SJCRH30 (cell line): ENCODE data around the gene HEXIM1.

GRCh38 chr17:45123890-45124338, 8.4 kb downstream of the PLCD3 start:
- RAMPAGE, long total RNA, result no peak

DNA sequence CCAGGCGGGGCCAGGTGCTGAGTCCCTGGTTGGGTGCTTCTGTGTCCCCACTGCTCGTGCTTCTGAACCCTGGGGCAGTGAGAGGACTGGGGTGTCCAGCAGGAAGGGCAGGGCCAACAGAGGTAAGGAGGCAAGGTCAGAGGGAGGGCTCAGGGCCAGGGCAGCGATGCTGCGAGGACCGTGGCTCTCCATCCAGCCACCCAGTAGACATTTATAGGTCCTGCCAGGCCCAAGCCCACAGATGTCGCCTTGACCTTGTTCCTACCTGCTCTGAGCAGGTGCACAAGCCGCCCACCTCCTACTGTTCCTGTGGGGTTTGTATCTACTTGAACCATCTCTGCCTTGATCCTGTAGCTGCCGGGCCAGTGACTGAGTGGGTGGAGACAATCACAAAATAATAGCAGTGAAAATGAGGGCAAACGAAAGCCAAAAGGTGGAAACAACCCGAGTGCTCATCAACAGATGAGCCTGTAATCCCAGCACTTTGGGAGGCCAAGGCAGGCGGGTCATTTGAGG, 7.8 kb downstream of the PLCD3 start:
- RAMPAGE, long total RNA, result no peak

DNA sequence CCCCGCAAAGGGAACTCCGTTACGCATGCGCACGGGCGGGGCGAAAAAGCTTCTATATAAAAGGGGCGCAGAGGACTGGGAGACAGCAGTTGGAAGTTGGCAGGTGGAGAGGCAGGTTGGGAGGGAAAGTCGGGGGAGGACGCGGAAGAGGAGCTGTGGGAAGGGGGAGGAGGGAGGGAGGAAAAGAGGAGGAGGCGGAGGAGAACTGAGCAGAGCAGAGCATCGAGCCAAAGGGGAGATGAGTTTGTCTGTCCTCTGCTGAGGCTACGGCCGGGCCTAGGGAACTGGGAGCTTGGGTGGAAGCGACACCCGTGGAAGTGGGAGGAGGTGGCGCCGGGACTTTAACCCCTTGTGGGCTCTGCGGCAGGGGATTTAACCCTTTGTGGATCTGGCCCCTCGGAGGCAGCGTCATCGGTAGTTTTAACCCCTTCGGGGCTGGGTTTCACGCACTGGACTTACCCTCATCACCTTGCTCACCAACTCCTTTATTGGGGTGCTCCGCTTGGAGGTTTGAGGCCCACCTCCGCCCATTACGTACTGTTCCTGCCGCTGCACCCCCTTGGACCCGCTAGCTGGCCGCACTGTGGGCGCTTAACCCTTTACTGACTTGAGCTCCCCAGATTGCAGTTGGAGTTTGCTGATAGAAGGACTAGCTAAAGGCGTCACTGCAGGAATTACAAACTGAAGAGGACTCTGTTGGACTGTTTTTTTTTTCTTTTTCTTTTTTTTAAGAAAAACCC, at the start of gene HEXIM1:
Gene HEXIM1, plus strand, starts transcription at position 85 of the 740 bp plus-strand sequence.
- RAMPAGE, long total RNA, result no peak

- RAMPAGE, long total RNA, result no peak
These were observed 1.3 kb upstream of the SPATA32 start for GRCh38 chr17:45262743-45264076.

- RAMPAGE, long total RNA, result no peak
These were observed 11.8 kb upstream of the SPATA32 start for GRCh38 chr17:45273365-45274389.

DNA sequence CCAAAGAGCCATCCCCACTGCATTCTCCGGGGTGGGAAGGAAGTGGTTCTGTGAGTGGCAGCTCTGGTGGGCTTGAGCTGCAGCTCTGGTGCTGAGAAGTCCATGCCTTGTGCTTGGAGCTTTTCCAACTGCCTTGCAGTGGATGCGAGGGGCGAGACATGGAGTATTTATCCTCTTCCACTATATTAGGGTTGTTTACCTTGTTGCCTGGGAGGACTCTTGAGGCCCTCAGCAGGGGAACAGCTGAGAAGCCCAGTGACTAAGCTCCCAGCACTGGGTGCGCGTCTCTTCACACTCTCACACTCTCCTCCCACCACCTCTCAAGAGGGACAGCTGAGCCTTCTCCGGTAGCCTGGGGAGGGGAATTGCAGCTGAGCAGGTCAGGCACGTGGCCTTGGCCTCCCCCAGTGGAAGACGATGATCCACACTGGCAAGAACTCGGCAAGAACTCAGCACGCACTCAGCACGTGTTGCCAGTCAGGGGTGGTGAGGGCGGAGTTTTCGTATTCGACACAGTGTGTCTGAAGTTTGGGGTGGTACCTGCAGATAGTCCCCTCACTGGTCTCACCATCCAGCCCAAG, 21.1 kb upstream of the SPATA32 start:
- RAMPAGE, long total RNA, result no peak

GRCh38 chr17:45313342-45313876, 3.4 kb downstream of the MAP3K14 start:
- RAMPAGE, long total RNA, result no peak

- RAMPAGE, long total RNA, result no peak
These were observed 24.8 kb upstream of the MAP3K14 start for GRCh38 chr17:45341529-45342123.

- RAMPAGE, long total RNA, result no peak
These were observed 20.7 kb downstream of the ARHGAP27 start for GRCh38 chr17:45411490-45412832.

DNA sequence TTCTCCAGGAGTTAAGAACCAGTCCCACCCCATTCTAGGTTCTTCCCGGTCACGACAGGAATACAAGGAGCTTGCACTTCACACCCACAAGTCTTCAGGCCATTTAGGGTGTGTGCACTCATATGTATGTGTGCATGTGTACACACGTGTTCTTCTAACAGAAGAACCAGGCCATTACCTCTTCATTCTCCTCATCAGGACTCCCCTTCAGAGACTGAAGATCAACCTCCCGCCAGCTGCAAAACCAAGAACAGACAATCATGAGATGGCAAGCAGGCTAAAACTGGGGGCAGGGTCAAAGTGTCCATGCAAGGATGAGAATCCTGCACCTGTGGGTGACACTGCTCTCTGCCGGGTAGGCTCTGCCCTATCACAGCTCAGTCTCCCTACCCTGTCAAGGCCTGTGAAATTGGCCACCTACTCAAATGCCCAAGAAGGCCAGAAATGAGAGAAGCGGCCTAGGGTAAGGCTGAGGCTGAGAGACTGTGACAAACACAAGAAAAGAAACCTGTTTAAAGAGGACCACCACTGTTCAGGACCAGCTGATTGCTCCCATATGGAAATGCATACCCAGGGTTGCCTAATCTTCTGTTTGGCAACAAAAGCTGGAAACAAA, 34.3 kb downstream of the STH start:
- RAMPAGE, long total RNA, result no peak

DNA sequence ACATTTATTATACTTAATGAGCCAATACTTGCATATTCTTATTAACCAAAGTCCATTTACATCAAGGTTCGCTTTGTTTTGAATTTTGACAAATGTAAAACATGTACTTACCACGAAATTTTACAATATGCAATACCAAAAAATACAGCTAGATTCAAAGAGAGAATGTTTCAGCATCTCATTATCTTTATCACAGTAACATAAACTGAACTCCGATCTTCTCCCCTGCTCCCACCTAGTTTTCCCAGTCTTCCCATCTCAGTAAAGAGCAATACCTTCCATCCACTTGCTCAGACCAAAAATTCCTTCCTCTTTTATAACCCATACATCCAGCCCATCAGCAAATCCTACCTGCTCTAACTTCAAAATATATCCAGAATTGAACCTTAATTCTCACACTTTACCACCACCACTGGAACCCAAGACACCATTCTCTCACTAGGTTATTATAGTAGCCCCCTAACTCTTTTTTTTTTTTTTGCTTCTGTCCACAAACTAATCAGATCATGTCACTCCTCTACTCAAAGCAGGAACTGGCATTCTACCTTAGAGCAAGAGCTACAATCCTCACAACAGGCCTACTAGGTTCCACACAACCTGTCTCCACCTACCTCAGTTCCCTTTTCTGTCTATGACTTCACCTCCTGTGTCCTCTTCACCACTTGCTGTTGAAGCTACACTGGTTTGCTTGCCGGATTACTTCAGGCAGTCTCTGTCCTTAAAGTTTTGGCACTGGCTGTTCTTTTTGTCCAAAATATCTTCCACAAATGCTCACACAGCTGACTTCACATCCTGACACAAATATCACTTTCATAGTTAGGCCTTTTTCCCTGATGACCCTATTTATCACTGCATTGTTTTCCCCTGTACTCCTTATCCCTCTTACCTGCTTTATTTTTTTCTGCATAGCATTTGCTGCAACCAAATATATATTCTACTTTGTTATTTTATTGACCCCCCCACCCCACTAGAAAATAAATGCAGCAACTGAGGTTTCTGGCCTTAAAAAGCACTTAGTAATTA, 72.2 kb downstream of the KANSL1 start:
- RAMPAGE, long total RNA, result no peak

DNA sequence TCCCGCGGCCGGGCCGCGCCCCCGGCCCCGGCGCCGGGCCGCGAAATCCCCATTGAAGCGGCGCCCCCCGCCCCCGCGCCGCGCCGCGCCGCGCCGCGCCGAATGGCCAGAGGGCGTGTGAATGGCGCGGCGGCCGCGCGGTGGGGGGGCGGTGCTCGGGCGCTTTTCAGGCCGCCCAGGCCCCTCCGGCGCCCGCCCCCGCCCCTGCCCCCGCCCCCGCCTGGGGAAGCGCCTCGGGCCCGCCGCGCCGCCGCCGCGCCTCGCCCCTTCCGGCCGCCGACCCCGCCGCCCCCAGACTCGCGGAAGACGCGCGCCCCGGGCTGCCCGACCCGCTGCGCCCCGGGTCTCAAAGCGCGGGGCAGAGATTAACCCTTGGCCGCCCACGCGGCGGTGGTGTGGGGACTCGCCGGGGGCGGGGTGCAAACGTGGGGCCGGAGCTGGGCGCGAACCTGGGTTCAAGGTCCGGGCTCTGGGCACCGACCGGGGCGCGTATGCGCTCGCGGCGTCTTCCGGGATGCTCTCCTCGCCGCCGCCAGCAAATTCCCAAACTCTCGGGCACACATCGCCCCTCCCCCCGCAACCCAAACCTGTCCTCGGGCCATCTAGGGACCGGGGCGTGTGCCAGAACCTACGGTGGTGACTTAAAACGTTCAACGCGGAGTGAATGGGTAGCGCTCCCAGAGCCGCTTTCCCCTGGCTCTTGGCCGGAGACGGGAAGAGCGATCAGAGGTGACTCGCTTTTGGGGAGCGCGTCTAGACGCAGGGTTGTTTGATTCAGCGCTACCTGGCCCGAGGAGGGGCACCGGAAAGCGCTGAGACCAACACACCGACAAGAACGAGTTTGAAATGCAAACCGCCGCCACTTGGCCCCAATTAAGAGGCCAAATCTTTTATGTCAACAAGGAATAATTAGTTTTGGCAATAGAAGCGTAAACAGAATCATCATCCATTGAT, 46.5 kb downstream of the WNT3 start:
- RAMPAGE, long total RNA, result no peak

GRCh38 chr17:46862926-46863506, 11.6 kb downstream of the WNT9B start:
- RAMPAGE, long total RNA, result no peak

GRCh38 chr17:46867419-46867618, 15.9 kb downstream of the WNT9B start:
- RAMPAGE, long total RNA, result no peak

DNA sequence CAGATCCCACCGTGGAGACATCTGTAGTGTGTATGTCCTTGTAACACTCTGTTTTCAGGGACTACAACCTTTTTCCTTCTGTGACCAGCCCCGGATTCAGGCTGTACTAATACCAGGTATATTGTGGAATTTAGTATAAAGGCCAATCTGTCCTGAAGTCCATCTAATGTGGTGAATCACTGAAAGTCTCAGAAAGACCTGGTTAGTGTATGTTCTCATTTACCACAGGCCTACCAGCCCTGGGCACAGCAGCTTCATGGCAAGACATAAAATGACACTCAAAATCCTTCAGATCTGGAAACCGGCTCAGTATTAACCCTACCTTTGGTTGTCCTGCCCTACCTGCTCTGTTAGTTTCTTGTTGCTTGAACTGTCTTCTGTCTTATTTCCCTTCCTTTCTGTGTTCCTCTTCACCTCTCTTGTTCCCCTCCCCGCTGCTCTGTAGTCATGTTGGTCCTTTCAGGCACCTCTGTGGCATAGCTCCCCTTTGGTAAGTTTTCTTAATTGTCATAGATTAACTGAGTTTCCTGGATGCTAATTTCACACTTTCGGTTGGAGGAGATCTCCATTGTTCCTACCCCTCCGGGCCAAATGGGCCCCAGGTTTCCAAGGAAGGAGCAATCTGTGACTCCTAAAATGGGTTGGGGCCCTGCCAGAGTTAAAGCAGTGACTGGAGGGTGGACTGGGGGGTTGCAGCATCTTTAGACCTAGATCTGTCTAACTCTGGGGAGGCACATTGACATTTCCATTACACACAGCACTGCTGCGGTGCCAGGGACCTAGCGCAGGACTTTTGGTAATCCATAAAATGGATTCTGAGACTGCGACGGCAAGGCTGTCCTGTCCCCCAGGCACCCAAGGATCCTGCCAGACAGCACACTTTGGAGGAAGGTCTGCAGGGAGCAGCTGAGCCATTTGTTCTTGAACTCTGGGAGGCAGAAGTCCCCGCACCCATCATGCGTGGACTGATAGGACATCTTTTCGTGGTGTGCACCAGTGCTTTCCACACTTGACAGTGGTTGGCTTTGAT, 17.1 kb downstream of the GOSR2 start:
- RAMPAGE, long total RNA, result no peak

- RAMPAGE, long total RNA, result no peak
These were observed 27.1 kb downstream of the GOSR2 start for GRCh38 chr17:46950024-46950422.

DNA sequence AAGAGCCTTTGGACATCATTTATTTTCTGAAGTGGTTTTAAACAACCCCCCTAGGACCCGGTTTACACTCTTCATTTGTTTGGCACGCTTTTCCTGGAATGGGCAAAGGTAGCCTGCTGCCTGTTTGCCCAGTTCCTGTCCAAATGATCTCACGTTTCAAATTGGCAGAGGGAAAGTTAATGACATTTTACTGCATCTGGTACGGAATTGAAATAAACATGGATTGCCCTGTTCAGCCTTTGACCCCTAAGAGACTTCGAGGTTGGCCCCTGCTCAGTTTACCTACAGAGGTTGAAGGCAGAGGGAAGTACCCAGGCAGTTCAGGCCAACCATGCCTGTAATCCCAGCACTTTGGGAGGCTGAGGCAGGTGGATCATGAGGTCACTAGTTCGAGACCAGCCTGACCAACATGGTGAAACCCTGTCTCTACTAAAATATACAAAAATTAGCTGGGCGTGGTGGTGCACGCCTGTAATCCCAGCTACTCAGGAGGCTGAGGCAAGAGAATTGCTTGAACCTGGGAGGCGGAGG, 5.9 kb upstream of the RPRML start:
- RAMPAGE, long total RNA, result no peak

DNA sequence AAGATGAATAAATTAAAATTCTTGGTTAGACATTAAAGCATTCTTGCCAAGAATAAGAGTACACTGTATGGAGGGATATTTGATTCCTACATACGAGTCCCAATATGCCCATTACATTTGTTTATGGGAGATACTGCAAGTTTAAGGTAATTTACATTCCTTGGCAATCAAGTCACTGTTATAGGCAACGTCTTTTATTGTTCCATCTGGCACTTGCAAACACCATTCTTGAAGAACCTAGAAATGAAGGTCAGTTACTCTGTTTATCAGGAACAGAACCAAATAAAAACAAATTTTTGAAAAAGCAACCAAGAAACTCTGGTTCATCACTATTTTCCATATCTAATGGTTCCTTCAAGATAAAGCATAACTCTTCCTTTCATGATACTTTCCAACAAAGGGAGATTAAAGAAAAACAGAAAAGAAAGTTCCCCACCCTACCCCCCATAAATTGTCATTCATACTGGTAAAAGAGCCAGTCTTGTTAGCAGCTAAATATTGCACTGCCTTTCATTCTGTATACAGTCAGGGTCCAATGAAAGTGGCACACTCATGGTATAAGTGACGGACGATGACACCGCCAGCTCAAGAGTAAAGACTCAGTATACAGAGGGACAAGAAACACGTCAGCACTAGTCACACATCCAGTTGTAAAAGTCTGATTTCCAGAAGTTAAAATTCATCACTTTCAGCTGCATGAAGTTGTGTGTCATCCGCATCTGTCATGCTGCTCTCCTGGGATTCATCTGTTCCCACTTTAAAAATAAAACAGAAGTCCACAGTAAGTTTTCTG, 68.6 kb downstream of the CDC27 start:
- RAMPAGE, long total RNA, result no peak

- RAMPAGE, long total RNA, result no peak
These were observed 21.0 kb downstream of the MYL4 start for GRCh38 chr17:47230215-47230390.

- RAMPAGE, long total RNA, result no peak
These were observed 29.5 kb upstream of the EFCAB13 start for GRCh38 chr17:47294211-47294722.